GM19239 (cell line): ENCODE data around the gene INPP1.

DNA sequence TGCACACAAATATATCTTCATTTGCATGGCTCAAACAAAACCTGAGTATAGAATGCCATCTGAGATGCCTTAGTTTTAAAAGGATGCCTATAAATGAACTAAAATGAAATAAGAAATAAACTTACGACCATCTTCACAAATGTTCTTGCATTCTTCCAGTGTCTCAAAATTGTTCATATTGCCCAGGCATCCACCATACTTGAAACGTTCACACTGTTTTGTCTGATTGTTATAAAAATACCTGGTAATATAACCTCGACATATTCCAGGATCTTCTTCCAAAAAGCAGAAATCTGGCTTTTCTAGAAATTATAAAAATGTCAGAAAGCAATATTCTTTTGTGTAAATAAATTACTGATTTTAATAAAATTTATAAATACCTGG, 36.6 kb upstream of the CALCRL start:
- RRBS, result no CpG with 5 or more reads among the region's 3 CpGs

DNA sequence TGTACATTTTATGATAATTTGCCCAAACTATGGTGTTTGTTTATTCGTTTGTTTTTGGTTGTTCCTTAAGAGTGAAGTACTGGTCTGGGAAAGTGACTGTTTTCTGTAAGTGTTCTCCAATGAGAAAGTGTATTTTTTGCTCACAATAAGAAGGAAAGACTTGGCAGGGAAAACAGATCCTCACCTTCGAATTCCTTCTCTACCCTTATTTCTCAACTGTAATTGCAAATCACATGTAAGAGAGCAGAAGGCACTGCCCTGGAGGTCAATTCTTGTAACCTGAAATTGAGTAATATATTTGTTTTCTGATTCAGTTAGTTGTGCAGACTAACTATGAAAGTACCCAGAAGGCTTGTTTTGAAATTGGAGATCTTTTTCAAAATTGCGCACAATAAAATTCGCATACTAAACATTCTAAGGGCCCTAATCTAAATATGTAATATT, 24.3 kb downstream of the TFPI start:
- RRBS, result no CpG with 5 or more reads among the region's 4 CpGs

GRCh38 chr2:187541030-187541592, 13.1 kb downstream of the TFPI start:
- RRBS, result no CpG with 5 or more reads among the region's 1 CpG

GRCh38 chr2:188400252-188400952, 108.7 kb downstream of the GULP1 start:
- RRBS, result no CpG with 5 or more reads among the region's 1 CpG

GRCh38 chr2:188527219-188527674, 235.6 kb downstream of the GULP1 start:
- RRBS, result no CpG with 5 or more reads among the region's 4 CpGs

DNA sequence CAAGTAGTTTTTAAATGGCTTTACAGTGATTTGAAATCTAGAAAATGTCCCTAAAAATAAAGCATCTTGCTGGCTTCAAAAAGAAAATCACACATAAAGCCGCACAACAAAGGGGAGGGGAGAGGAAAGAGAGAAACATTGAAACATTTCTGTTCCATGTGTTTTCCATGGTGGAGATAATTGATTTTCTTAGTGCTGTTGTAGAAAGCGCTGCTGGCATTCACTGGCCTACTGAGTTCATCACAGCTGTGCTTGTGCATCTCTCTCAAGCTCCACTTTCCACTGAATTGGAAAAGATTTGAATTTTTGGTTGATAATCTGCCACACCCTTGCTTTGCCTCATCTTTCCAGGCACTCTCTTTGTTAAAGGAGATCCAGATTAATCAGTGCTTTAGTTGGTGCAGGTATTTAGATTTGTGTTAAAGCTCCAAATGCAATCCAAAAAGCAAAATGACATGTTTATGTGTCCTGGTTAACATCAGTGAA, 2.8 kb upstream of the COL3A1 start:
- RRBS, result no CpG with 5 or more reads among the region's 2 CpGs

GRCh38 chr2:188994419-188994900, 20.3 kb downstream of the COL3A1 start:
- RRBS, result no CpG with 5 or more reads among the region's 7 CpGs

- RRBS, result no CpG with 5 or more reads among the region's 3 CpGs
These were observed 36.5 kb downstream of the COL3A1 start for GRCh38 chr2:189010705-189011007.

GRCh38 chr2:189304452-189304774, 124.9 kb upstream of the COL5A2 start:
- RRBS, result no CpG with 5 or more reads among the region's 2 CpGs

GRCh38 chr2:189337850-189338049, 103.5 kb upstream of the WDR75 start:
- RRBS, result no CpG with 5 or more reads among the region's 1 CpG

DNA sequence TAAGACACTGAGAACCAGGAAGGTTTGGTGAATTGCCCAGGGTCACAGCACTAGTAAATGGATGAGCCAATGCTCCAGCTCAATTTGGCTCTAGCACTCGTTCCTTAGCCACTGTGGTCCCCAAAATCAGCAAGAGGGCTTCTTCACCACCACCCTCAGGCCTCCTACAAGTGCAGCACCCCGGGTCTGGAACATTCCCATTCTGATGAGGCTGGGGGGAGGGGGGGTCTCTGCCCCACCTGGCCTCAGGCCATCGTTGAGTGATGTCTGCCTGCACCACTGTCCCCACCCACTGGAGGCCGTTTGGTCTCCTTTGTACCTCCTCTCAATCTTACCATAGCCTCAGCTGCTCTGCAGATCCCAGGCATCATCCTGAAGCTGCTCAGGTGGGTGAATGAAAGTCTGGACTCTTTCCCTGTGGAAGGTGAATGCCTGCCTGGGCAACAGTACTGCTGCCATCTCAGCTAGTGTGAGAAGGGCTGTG, 42.3 kb downstream of the WDR75 start:
- RRBS, result no CpG with 5 or more reads among the region's 4 CpGs

DNA sequence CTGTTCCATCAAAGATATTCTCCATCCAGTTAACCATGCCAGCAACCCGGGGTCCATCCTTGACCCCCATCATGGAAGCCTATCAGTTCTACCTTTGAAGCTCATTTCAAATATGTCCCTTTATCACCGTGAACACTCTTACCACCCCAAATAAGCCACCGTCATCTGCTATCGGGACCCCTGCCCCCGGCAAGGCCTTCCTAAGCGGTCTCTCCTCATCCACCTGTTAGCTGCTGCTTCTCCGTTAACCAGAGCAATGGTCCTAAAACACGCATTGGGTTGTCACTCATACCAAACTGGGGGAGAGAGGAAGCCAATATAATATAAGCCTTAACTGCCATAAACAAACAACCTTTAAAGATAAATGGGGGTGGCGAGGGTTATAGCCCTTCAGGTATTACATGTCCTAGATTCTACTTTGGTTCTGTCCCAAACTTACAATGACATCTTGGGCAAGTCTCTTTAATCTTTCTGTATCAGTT, 698 bp downstream of the ASDURF start:
- RRBS, result no CpG with 5 or more reads among the region's 9 CpGs

DNA sequence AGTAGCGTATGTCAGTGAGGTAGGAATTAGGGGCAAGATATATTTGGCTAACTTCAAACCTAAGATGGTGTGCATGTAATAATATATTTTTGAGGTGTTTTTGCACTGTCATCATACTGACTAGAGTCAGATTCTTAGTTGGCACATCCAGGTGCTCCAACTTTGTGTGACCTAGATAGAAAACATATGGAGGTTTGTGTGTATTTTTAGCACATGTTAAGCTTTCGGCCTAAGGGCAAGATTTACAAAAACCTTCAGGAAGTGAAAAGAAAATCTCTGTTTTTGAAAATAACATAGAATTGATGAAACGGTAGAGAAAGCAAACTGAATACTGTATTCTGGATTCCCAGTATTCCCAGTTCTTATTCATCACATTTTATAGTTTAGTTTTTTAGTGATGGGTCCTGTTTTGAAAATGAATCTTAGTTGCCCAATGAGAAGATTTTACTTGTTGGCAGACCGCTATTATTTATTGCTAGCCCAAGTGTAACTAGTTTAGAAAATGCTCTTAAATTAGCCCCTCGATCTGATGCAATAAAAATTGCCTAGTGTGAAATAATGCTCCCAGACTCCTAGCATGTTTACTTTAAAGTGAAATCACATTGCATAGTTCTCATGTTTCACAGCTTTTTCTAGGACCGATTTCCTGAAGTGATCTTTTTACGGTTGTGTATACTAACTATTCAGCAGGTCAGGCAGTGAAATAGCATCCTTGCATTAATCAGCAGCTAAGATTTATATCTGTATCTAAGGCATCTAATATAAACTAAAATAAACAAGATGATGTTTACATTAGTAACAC, 52.2 kb downstream of the PMS1 start:
- RRBS, result no CpG with 5 or more reads among the region's 7 CpGs

GRCh38 chr2:190093701-190094313, 31.3 kb upstream of the MSTN start:
- RRBS, result no CpG with 5 or more reads among the region's 5 CpGs

DNA sequence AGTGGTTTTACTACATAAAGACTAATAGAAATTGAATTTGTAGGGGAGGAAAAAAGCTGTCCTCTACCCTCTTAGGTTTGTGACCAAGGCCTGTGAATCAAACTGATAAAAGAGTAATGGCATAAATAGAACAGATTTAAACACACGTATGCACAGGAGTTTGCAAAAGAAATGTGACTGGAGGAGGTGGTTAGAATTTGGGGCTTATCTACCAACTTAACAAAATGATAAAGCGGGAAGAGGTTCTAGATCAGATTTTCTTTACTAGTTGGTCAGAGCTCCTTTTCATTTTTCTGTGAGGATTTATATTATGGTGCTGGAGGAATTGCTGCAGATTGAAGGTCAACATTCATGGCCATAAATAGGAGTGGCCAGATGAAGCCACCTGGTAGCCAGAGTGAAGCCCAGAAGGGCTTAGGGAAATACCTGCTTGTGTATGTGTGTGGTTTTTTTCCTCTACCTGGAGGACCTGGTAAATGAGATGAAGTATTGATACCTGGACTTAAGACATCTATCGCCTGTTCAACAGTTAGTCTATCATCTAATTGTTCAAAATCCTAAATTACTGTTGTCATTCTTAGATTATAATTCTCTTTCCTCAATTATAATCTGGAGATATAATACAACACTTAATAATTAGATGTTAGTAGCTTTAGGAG, 4.7 kb downstream of the C2orf88 start:
- RRBS, result no CpG with 5 or more reads among the region's 3 CpGs

- RRBS, result 2% methylated on average over 45 of the region's 95 CpGs
These were observed at the start of gene INPP1 for GRCh38 chr2:190343374-190344203. Gene INPP1, plus strand, starts transcription at chr2:190343589.

DNA sequence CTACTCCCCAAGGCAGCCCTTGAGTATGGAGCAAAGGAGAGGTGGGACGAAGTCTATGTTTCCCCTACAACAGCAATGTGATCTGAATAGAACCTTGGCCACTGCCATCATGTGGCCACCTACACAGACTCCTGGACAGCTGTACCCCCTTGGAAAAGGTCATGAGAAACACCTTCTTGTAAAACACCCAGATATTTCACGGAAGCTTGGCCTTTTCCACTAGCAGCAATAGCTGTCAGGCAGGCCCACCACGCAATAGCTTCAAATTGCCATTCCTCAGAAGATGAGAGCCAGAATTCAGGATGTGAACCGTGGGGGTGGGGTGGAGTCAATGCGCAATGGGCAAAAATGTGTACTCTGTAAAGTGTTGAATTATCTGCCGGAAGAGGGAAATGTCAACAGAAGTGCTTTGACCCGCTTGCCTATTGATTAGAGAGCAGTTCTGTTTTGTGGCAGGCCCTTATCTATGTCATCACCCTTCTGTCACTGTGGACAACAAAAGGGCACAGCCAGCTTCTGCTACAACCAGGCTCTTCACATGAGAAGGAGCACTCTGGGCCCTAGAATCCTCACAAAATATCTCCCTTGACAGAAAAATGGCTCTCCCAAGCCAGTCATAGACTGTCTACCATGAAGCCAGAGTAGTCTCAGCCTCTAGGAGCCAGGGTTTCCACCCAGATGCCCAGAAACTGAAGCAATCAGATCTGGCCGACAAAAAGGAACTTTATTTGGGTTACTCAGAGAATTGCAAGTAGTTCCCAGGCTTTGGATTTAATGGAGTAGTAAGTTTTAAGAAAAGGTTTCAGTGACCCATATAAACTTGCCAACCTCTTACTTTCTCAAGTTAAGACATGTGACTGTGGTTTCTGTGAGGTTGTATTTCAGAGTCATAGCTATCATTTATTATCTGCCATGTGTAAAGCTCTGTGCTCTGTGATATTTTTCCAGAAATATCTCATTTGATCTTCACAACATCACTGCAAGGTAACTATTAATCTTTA, 9.6 kb downstream of the INPP1 start:
- RRBS, result no CpG with 5 or more reads among the region's 8 CpGs

DNA sequence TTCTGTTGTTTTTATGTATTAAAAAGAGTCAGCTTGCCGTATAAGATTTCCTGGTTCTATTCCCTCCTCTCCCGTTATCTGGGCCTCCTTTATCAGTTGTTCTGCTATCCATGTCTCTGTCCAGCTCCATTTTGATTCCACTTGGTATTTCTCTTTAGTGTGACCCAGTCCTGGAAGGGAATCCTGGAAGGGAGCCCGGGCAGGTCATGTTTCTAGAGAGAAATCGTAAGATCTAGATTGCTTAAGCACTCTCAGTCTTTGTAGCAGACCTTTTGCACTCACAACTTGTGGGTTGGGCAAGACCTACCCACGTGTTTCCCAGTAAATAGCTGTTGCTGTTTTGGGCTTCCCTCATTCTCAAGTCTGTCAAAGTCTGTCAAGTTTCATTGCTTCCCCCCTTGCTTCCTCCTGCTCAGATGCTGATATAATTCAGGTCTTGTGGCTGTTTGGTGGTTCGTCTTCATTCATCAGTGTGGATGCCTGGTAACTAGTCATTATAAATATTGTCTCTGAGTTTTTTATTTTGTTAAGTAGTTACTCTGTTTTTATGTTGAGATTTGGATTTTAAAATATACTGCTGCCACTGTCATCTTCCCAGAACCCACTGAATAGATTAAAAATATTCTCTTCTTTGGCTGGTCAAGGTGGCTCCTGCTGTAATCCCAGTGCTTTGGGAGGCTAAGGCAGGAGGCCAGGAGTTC, 17.4 kb upstream of the NEMP2 start:
- RRBS, result no CpG with 5 or more reads among the region's 6 CpGs

DNA sequence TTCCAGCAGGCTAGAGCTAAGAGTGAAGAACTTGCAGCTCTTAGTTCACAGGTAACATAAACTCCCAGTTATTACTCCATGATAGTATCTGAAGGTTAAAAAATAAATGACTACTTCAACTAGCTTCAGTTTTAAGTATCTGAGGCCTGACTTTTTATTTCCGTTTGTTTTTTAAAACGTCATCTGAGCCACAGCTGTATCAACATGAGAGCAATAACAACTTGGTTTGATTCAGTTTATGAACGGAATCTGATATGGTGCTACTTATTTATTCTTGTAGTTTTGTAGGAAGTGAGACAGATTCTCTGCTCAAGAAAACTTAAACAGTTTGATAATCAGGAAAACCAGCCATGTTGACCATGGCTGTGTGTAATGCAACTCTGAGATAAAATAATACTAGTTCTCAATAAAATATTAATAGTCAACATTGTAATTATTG, 34.9 kb downstream of the NAB1 start:
- RRBS, result no CpG with 5 or more reads among the region's 3 CpGs

GRCh38 chr2:190785358-190785557, 95.4 kb upstream of the GLS start:
- RRBS, result no CpG with 5 or more reads among the region's 1 CpG